ENCODE measurements around the gene ATXN2.

DNA sequence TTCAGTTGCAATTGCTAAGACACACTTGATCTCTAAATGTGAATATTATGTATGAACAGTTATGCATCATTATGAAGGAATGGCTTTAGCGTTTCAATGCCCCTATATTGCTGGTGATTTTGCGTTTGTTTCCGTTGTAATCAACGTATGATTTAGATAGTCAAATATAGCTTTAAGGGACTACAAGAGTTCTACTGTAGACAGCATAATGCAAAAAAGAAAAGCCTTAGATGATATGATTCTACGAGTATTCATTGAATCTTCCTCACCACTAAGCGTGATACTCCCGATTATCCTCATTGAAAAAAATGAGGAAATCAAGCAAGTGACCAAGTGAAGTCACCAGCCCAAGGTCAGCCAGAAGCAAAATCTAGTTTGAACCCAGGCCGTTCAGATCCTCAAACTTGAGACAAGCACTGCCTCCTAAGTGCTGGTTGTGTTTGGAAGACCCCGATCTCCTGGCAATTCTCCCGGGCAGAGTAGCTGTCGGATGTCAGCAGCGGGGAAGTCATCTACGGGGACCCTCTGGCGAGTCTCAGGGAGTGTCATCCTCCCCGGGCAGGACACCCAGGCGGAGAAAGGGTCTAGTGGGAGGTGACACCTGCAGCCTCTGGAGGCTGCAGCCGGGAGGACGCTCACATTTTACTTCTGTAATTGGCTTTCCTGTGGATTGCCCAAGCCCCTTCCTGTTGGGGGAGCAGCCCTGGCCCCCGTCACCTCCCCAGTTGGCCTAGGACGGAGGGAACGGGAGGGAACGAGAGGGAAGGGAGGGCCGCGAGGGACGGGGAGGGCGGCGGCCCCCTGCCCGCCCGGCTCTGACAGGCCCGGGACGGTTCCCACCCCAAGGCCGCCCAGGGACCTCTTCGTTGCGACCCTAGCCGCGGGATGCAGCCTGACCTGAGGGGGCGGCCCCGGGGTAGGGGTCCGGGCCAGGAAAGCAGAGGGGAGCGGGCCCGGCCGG is 686 bp downstream of the GIT2 start:
- PRO-cap = no peak

- PRO-cap = no peak
Observed at GRCh38 chr12:110107648-110108299, 16.4 kb upstream of the IFT81 start.

- PRO-cap = unidirectional peak, plus-strand start at chr12:110267387
Observed at GRCh38 chr12:110266812-110267618, 14.0 kb upstream of the ATP2A2 start.

DNA sequence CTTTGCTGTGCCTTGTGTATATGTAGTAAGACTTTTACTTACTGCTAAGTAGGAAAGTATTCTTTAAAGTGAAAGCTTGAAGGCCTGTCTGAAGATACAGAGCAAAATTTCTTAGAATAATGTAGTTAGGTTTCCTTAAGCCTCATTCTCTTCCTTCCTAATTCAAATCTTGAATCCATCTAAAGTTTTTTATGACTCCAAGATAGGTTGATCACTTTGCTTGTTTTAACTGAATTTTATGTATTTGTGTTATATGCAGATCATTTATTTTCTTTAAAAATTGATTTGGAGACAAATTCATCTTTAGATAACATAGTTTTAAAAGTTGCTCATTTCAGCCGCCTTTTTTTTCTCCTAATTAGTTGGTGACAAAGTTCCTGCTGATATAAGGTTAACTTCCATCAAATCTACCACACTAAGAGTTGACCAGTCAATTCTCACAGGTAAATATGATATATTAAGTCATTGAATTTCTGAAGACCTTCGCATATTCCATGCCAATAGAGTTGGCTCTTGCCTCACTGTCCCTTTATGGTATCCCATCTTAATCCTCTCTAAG is 41.7 kb downstream of the ATP2A2 start:
- PRO-cap = no peak

DNA sequence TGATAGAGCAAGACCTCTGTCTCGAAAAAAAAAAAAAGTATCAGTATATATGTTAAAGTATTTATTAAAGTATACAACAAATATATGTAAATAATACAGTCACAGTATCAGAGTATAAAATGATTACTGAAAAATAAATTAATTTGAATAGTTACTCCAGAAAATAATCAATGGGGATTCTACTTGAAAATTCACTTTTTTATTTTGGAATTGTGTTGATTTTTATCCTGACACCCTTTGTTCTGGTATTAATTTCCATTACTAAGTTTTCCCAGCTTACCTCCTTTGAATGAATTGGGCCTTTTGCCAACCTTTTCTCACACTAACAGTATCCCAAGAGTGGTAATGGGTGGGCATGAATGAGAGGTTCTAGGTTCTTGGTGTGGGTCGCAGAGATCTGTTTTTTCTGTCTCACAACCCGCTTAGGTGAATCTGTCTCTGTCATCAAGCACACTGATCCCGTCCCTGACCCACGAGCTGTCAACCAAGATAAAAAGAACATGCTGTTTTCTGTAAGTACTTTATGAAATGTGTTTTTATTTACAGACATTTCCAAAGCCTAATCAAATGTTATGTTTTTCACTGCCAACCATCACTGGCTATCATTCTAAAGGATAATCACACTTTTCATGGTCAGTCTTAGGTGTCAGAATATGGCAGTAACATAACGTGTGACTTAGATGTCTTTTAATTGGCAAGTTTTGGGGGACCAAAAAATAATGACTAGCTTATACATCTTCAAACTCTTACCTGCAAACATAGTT is 45.1 kb downstream of the ATP2A2 start:
- PRO-cap = no peak

GRCh38 chr12:110339096-110339910 is 58.3 kb downstream of the ATP2A2 start:
- PRO-cap = no peak

DNA sequence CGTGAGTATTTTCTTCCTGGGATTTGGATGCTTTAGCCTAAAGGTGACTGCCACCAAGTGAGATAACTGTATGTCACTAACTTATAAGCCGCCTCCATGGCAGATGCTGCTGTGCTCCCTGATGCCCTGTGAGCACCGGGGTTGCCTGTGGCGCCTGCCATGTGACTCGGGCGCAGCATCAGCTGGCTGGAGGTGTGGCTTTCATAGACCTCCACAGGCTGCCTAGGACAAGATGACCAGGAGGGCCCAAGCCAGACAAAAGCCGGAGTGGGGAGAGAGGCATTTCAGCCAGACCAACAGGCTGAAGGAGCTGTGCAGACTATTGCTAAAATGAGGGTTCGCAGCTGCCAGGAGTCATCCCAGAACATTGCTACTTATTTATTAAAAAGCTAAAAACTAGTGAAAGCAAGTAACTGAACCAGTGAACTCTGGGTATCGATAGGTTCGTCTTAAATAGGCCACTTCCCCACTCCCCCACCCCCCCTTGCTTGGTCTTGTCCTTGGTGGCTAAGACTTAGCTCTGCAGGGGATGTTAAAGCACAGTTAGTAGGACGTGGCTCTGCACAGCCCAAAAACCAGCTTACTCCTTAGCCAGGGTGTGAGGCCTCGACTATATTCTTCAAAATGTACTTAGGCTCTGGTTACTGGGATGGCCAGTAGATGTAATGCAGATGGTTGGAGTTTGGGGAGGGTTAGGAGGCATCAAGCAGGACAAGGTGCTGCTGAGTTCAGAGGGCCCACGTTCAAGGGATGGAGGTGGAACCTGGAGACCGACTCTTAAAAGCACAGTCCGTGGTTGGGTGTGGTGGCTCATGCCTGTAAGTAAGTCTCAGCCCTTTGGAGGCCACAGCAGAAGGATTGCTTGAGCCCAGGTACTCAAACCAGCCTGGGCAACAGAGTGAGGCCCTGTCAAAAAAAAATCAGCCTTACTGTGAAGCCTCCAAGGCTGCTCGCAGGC is 55.4 kb downstream of the ANAPC7 start:
- PRO-cap = no peak

DNA sequence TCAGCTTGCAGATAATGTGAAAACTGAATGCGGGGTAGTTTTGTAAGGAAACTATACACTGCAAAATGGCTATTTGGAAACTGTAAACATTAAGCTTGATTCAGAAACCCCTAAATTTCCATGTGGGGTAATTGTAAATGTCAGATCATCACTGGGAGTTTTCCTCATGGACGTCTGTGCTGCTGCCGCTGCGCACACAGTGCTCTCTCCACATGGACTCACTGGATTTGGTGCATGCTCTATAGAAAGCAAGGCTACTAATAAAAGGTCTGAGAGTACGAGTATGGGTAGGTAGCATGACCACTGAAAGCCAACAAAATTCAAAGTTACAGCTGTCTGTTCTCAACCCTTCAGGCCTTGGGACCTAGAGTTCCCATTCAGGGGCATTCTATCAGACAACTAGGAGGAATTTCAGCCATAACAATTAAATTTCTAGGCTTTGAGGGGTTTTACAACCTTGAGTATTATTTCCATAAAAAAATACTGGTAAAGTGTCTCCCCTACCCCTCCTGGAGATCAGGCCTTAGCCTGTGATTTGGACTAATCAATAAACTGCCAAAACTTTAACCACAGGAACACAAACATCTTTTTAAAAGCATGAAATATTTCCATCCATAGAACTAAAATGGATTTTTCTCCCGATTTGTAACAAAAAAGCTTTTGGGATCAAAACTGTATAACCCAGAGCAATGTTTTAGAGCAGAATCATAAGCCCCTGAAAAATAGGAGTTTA is 33.8 kb downstream of the RAD9B start:
- PRO-cap = no peak

DNA sequence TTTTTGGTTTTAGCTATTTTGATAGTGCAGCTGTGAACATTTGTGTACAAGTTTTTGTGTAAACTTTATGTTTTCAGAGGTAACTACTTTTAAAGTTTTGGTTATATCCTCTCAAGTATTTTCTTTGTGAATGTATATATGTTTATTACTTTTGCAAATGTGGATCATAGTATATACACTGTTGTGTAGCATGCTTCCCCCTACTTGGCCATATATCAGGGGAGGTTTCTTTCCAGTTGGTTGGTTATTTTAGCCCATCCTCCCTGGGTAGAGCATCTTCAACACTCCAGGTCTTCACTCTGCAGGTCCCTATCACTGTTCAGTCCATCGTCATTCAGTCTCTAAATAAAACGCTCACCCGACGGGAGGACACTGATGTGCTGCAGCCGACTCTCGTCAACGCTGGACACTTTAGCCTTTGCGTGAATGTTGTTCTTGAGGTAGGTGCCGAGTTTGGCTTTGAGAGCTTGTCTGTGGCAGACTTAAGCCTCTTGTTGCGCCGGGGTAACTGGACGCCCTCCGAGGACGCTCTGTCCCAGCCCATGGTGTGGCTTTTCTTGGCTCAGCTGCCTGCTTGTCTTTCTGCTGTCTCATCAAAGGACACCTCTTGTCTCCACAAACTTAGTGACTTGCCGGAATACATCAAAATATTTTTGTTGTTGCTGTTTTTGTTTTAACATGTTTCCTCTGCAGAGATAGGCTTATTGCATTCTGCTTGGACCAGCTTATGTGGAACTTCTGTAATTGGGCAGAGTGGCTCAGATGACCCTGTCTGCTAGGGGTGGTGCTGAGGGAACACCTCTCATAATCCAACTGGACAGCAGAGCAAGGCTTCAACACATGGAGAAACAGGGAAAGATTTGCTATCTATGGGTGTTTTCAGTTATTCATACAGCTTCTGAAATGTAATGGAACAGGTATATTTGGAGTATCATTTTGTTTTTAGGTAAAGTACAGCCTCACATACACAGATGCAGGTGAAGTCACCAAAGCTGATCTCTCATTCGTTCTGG is 26.5 kb downstream of the TCTN1 start:
- PRO-cap = no peak

DNA sequence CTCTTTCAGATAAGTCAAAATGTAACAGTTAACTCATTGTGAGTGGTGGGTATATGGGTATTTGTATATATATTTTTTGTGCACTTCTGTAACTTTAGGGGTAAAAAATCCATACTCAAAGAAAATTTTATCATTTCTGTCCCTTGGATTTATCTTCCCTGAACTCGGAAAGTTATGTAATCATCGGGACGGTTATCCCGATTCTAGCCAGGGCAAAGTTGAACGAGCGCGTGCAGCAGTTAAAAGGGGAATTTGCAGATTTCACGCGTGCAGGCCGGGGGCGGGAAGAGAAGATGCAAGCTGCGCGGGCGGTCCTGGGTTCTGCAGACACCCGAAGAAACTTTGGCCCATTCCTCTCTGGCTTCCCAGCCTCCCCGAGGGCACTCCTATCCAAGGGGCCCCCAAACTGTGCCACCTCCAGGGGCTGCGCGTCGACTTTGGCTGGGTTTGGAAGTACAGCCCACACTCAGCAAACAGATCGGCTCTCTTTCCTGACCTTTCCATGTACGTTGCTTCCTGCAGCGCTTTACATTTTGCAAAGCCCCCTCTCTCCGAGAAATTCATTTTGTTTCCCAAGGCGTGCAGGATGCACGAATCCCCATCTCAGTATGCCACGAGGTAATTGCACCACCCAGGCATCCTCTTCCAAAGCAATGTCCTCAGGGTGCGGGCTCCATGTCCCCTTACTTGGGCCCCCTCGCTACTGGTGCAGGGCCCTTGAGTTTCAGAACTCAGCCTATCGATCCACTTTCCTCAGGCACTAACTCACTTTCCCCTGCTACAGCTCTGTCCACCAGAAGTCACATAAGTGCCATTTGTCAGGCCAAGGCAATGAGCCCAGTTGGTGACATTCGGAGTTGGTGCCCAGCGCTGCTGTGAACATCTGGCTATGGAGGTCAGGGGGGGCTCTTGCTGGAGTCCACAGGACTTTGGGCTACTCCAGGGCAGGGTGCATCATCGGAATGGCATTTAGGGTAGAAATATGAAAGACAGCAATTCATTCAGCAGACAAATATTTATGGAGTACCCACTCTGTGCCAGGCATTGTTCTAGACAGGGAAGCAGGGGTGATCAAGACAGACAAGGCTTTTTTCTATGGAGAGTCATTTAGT is 1.1 kb upstream of the PPP1CC start:
- PRO-cap = no peak

DNA sequence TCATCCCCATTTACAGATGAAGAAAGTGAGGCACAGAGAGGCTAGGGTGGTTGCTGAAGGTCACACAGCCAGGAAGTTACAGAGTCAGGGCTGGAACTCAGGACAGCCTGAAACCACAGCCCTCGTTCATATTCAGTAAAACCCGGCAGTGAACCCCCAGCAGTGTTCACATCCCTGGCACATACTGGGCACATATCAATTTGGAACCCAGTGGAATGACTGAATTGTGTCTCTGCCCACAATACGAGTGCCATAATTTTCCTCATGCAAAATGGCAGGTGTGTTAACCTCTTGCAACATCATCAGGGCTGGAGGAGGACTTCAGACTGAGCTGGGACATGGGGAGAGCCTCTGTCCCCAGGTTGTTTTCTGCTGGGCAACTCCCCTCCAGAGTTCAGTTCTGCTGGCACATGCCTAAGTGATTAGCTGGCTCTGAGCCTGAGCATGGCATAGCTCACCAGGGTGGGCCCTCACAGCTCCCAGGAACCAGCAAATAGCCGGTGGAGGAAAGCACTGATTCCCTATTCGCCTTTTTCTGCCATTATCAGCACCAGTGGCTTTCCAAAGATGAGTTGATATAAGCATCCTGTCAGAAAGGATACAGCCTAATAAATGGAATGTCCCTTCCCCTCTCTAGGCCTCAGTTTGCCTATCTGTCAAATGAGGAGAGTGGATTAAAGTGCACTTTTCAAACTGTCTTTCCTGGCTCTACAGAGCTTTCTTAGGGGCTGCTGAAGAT is 2.2 kb upstream of the PPP1CC start:
- PRO-cap = no peak

DNA sequence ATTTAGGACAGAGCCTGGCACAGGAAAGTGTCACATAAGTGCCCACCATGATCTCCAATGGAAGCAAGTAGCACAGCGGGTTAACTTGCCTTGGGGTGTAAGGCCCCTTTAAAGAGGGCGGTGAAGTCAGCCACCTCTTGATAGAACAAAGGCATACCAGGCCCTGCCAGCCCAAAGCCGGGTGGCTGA is 8.2 kb upstream of the MYL2 start:
- PRO-cap = no peak

- PRO-cap = no peak
Observed at GRCh38 chr12:111406276-111406443, 437 bp downstream of the SH2B3 start.

DNA sequence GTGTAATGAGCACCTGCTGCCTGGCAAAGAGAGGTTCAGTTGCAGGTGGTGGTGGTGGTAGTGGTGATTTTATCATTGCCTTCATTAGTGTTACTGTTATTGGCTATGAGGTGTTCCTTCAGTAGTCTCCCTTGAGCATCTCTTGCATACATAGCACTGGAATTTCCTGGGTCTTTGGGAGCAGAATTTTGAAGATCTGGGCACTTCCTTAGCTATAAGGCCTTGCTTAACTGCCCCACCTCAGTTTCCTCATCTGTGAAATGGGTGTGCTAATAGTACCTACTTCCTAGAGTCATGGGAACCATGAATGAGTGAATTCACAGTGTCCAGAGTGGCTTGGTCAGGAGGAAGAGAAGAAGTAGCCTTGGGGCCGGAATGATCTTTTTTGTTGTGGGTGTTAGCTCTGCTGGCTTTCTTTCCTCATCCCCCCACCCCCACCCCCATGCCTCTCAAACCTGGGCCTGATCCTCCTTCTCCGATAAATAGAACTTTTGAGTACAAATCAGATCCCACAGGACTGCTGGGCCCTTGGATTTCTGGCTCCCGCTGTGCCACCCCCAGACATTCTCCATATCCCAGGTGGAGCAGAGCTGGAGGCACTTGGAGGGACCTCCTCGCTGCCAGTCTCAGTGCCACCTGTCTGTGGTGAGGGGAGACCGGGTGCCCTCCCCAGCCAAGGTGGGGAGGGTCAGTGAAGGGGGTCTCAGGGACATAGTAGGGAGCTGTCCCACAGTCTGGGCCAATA is 2.4 kb downstream of the SH2B3 start:
- PRO-cap = no peak

- PRO-cap = no peak
Observed at GRCh38 chr12:111427306-111428075, 21.8 kb downstream of the SH2B3 start.

- PRO-cap = no peak
Observed at GRCh38 chr12:111451515-111452409, 46.0 kb downstream of the SH2B3 start.

GRCh38 chr12:111597230-111597860 is 1.8 kb downstream of the ATXN2 start:
- PRO-cap = unidirectional peak, plus-strand start at chr12:111597401

GRCh38 chr12:111599038-111599929 is at the start of gene ATXN2:
Gene ATXN2 (minus strand): TSS chr12:111599315.
- PRO-cap = bidirectional peak, plus-strand start at chr12:111599620, minus-strand start at chr12:111599293

- PRO-cap = no peak
Observed at GRCh38 chr12:111686195-111686649, 369 bp downstream of the ACAD10 start.

GRCh38 chr12:111705578-111705939 is 19.7 kb downstream of the ACAD10 start:
- PRO-cap = no peak

Data from paraaortic lymph node (tissue), 1 donor.